WTC11 (cell line): ENCODE results near the genes MRPS23 and CUEDC1.

- PRO-cap = no peak
Measured at GRCh38 chr17:56808297-56808927, 25.3 kb downstream of the C17orf67 start.

DNA sequence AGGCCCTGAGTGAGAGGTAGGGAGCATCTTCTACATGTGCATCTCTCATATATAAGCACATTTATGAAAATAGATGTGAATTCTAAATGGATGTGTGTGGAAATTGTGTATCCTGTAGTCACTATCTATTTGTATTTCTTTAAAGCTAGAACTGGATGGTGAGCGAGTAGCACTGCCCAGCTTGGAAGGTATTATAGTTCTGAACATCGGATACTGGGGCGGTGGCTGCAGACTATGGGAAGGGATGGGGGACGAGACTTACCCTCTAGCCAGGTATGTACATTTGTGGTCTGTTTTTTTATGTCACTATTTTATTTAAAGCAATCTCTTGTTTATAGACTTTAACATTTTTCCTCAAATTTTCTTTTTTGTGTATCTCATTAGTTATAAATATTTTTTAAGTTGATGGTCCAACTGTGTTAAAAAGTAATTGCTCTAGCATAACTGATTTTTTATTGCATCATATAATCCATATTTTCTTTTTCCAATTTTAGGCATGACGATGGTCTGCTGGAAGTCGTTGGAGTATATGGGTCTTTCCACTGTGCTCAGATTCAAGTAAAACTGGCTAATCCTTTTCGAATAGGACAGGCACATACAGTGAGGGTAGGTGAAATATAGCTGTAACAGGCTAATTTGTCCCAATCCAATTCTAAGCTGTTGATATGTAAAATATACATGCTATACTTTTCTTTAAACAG lies 27.8 kb downstream of the DGKE start:
- PRO-cap = no peak

GRCh38 chr17:57110884-57111519 lies 26.0 kb downstream of the AKAP1 start:
- PRO-cap = no peak

DNA sequence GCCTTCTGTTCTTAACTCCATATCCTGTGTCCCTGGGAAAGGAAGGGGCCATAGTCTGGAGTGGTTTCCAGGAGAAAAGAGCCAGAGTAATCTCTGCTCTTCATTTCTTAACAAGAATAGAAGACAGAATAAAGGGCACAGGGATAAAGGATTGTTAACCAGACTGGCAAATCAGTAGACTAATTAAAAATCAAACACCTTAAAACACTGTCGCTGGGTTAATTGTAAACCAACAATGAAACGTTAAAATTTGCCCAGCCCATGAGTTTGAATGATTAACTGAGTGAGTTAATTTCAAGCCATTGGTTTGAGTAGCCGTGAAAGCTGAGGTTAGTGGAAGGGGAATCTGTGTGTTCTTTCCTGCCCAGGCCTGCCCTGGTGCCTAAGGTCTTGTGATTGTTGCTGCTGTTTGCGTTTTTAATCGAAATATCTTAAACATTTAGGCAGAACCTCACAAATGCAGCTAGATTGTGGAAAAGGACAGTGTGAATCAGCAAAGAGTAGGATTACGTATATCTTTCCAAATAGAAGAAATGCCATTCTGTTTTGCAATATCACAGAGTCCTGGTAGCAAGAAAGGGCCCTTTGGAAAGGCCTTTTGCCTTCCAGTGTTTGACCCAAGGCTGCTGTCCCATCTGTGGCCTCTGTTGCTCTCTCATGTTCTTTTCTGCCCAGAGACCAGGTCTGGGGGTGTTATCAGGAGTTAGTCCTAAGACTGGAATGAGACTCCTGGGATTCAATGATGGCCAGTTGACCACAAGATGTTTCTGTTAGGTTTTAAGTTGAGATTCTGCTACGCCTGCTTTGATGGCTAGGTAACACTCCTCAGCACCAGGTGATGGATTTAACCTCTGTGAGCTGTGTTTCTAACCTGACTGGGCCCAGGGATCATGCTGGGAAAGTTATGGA lies 113.8 kb downstream of the MSI2 start:
- PRO-cap = no peak

DNA sequence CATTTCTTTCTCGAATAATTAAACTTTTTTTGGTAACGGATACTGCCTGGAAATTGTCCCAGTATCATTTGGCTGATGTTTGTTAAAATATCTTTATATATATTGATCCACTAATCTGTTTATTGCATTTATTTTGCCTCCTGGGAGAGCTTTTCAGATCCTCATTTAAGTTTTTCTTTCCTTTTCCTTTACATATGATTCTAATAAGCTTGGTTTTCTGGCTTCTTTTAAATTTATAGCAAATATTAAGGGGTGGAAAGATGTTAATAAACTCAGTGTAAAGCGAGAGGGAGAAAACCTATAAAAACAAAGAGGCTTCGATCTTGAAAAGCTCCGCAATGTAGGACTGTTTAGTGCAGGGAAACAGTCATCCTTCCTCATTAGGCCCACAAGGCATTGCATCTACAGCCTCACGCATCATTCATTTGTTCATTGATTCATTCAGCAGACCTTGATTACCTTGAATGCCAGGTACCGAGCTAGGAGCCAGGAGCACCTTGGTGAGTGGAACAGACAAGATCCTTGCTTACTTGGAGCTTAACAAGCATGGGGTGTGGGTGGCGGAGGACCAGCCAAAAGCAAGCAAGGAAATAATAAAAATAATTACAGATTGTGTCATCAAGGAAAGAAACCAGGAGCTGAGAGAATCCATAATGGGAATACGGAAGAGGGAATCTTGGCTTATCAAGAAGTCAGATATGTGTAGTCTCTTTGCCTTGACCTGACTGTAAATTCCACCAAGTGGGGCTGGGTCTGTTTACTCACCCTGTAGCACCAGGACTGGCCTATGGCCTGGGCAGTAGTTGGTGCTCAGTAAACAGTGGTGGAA lies 157.4 kb downstream of the MSI2 start:
- PRO-cap = no peak

DNA sequence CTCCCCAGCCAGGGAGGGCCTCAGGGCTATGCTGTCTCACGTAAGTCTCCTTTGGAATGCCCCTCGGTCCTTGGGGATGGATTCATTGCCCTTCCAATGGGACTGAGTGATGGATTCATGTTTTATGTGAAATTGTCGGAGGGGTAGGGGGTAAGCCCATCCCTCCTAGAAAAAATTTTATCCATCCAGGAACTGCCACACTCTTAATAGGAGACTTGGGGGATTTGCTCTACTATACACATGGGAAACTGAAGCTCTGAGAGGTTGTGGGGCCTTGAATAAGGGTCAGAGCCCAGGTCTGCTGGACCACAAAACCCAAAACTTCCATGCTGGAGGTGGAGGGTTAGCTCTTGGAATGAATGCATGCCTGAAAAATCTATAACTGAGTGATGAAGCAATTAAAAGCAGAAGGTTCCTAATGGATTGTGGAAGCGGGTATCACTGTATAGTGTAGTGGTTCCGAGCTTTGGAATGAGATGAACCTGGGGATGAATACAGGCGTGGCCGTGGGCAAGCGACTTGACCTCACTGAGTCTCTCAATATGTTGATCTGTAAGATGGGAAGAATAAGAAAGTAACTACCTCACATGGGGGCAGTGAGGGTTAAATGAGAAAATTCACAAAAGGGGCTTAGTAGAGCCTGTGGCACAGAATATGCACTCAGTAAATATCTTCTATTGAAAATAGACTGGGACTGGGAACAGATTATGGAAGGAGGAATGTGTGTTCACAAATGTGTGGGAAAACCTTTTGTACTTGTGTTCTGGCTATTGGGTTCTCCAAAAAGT lies 179.6 kb downstream of the MSI2 start:
- PRO-cap = no peak

- PRO-cap = no peak
Measured at GRCh38 chr17:57527403-57528634, 217.3 kb downstream of the CCDC182 start.

DNA sequence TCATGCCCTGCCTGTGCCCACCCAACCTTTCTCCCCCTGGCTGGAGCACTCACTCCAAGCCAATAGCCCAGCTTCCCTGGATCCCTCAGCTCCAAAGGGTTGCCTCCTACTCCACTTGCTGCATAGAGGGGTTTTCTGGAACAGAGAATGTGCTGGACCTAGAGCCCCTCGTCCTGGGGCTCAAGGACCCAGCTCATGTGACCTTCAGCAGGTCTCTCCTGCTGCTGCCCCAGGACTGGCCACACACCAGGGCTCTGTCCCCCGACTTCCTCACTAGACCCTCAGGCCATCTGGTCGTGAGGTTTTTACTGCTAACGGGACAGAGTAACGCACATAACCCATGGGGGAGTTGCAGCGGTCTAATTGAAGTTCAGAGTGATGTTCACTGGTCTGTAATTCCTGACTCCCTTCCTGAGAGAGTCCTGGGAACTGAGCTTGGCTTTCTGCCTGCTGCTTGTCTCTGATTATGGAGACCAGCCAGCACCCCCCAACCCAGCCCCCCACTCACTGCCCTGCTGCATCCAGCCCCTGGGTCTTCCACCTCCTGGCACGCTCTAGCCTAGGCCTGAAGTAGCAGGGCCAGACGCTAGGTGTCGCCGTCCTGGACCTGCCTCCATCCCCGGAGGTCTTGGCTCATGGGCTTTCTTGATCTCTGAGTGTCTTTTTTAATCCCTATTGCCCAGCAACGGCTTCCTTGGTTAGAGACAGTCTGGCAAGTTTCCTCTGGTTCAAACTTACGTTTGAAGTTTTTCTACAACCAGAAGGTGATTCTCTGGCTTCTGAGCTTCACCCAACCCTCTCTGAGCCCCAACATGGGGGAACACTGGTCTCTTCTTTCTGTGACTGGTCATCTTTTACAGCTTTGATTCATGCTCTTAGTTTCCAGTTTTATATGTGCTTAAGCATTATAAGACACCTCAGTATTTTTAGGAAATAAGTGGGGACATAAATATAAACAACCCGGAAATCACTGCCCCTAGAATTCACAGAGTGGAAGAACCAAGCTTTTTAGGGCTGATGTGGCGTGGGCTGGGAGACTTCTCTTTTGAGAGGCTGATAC lies 192.9 kb downstream of the CCDC182 start:
- PRO-cap = no peak

- PRO-cap = bidirectional peak, plus-strand start at chr17:57850274, minus-strand start at chr17:57850044; unidirectional peak, plus-strand start at chr17:57850401
Measured at GRCh38 chr17:57849917-57851013, at the start of gene MRPS23. TSS of gene MRPS23 (minus strand) at chr17:57850044.

GRCh38 chr17:57926760-57927246 lies 28.4 kb downstream of the CUEDC1 start:
- PRO-cap = no peak

- PRO-cap = bidirectional peak, plus-strand start at chr17:57955437, minus-strand start at chr17:57955410
Measured at GRCh38 chr17:57954943-57955525, at the start of gene CUEDC1. TSS of gene CUEDC1 (minus strand) at chr17:57955412.

DNA sequence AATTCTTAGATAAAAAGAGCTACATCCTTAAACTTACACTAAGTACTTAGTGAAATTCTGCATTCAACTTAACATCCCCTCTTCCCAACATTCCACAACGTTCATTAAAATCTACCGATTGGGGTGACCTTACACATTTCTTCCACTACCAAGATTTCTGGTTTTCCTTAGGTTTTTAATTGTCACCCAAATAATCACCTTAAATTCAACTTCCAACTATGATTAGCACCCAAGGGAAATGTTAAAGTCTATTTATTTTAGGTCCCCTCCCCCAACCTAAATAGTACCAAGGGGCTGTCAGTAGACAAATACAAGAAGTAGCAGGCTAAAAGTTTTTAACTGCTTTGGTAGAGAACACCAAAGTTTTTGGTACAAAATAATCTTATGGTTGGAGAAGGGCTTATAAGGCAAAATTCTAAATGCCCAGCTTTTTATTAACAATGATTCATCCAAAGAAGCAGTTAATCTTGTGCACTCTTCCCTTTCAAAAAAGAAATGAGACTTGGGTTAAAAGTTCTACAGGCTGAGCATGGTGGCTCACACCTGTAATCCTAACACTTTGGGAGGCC lies 4.8 kb downstream of the SRSF1 start:
- PRO-cap = no peak

- PRO-cap = no peak
Measured at GRCh38 chr17:58092402-58093418, 9.5 kb downstream of the DYNLL2 start.

GRCh38 chr17:58313970-58314665 lies 14.5 kb downstream of the TSPOAP1 start:
- PRO-cap = no peak

DNA sequence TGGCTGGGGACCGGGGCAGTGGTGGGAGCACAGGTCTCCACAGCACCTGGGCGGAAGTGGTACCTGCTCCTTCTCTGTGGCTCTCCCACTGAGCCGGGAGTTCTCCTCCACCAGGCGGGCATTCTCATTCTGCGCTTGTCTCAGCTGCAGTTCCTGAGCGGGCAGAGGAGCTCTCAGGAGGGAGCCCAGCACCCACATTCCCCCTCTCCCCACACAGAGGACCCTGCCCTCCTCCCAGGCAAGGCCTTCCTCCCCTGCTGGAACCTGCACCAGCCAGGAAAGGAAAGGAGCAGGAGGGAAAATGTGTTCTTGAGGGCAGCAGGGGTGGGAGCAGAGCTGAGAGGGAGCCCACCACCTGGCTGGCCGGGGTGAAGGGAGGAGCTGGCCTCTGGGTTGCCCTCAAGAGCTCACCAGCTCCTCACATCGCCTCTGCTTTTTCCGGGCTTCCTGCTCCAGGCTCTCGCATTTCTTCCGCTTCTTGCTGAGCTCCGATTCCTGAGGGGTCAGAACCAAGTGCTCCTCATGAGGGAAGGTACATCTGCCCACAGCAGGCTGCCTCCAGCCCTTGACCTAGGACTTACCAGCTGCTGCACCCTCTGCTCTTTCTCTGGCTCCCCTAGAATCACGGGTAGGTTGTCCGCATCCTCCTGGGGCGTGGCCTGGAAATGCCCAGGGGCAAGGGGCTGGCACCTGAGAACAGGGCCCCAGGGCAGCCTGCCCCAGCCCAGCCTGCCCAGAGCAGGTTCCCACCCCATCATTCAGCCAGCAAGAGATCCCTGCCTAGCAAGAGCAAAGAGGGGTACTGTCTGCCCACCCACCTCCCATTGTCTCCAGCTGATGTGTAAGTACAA lies 5.5 kb downstream of the TSPOAP1 start:
- PRO-cap = no peak

GRCh38 chr17:58329335-58329645 lies 695 bp upstream of the TSPOAP1 start:
- PRO-cap = unidirectional peak, minus-strand start at chr17:58329537

DNA sequence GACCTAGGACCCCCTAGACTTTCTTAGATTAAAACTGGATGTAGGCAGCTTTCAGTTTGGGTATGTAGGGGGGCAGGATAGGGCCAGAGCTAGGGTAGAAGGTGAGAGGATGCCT lies 1.8 kb upstream of the TSPOAP1 start:
- PRO-cap = no peak

DNA sequence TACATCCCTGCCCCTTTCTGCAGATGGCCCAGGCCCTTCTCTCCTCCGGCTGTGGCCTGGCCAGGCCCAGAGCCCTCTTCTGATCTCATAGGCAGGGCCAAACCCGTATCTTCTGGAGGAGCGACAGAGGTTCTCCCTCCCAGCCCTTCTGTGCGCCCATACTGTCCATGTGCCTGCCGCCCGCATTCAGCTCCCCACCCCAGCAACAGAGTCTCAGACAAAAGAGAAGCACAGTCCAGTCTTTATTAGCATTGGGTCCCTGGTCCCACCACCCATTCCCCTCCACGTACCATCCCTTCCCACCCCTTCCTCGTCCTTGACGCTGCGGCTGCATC lies 2.0 kb upstream of the TSPOAP1 start:
- PRO-cap = no peak

DNA sequence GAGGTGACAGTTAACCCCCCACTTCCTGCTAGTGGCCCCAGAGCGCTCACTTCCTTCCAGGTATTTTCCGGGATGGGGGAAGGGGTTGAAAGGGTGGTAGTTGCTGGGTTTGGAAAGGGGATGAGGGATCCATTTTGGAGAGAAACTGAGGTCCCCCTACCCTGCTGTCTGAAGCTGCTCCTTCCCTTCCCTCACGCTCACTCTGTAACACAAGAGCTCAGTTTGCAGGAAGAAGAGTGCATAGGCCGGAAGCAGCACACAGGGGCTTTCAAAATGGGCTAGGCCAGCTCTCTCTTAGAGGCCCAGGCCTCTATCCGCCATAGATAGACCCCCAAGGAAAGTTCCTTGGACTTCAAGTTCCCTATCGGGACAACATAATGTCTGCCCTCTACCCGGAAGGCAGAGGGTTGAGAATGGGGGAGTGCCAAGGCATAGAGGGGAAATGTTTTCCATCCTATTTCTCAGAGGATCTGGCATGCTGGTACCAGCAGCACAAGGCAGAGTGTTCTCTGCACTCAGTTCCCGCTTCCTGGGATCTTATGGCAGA lies 10.9 kb upstream of the TSPOAP1 start:
- PRO-cap = no peak

- PRO-cap = no peak
Measured at GRCh38 chr17:58391305-58391999, 25.9 kb downstream of the RNF43 start.